Progenitor cell of endocrine pancreas (in vitro differentiated cells): ENCODE measurements around the gene STT3B.

DNA sequence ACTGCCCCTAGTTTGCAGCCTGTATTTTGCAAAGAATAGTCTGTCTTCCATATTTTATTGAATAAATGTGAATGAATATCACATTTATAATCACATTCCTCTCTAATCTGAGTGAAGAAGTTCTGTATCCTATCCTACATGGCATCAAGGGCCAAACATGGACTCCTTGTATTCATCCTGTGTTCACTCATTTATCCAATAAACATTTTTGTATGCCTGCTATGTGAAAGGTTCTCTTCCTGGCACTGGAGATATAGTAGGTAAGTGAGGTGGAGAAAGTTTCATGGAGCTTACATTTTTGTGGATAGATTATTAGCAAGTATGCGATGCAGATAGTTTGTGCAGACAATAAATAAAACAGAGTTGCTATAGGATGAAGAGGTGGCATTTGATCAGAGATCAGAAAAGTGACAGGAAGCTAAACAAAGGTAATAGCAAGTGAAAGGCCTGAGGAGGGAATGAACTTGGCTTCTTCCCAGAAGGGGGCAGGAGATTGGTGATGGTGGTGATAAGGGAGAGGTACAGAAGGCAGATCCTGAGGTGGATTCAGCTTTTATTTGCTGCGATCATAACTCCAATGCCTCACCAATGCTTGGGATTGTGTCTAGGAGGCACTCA is 37.2 kb downstream of the TGFBR2 start:
- PRO-cap = no peak

DNA sequence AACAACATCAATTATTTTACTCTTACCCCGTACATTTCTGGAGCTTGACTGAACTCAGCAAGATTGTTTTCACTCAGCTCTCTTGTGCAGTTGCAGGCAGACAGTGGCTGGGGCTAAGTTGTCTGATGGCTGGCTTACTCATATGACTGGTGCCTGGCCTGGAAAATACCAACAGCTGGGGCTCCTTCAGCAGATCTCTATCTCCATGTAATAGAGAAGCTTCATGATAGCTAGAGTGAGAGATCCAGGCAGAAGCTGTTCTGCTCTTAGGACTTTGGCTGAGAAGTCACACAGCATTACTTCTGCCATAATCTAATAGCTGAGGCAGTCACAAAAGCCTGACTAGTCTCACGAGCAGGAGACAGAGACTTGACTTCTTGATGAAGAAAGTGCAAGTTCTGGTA is 110.0 kb upstream of the GADL1 start:
- PRO-cap = no peak

DNA sequence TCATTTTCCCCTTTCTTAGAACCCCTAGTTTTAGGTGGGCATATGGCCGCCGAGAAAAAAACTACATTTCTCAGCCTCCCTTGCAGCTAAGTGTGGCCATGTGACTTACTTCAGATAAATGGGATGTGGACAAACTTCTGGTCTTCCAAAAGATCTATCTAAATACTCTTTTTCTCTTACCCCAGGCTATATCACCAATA is 53.0 kb upstream of the STT3B start:
- PRO-cap = no peak

- PRO-cap = bidirectional peak, plus-strand start at chr3:31532638, minus-strand start at chr3:31532333; bidirectional peak, plus-strand start at chr3:31532767, minus-strand start at chr3:31532843; bidirectional peak, plus-strand start at chr3:31533565, minus-strand start at chr3:31533397
Observed at GRCh38 chr3:31532493-31533502, at the start of gene STT3B. Gene STT3B (plus strand): TSS chr3:31532925.

DNA sequence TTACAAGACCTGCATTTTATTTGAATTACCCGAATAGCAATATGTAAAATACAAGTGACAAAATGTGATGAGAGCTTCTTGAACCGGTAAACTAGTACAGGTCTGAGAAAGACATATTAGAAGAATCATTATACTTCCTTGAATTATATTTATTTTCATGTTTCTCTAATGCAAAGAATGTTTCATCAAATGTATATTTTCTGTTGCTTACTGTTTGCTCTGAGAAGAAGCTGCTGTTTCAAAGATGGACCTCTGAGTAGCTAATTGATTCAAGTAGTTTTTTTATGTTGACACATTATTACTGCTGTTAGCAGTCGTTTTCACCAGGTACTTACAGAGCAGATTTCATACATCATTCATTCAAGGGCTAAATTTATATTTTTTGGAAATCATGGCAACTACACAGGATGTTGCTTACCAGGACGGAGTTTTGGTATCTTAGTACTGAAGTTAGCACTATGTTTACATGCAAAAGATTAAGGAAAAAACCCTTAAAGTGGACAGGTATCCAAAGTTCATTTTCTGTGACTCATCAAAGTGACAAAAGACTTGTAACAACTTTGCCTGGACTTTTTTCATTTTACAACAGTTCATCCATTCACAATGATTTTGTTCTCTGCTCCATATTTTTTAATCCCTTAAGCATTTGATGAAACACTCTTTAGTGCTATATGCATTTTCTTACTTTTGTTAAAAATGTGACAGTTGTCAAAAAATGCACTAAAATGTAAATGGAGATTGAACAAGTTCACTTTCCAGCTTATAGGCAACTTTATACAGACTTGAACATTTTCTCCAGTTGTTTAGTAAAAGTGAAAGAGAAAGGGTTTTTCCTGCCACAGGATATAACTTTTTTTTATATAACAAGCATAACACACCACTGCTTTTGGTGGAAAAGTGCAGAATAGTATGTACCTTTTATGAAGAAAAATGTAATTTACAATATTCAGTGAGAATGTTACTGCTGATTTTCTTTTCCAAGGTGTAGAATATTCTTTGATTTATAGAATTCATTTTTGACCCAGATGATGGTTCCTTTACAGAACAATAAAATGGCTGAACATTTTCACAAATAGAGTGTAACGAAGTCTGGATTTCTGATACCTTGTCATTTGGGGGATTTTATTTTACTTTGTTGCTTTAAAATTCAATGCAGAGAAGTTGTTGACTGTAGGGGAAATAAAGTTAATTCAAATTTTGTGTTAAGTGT is 104.1 kb downstream of the STT3B start:
- PRO-cap = no peak

GRCh38 chr3:32398372-32398950 is 6.8 kb downstream of the CMTM7 start:
- PRO-cap = no peak

DNA sequence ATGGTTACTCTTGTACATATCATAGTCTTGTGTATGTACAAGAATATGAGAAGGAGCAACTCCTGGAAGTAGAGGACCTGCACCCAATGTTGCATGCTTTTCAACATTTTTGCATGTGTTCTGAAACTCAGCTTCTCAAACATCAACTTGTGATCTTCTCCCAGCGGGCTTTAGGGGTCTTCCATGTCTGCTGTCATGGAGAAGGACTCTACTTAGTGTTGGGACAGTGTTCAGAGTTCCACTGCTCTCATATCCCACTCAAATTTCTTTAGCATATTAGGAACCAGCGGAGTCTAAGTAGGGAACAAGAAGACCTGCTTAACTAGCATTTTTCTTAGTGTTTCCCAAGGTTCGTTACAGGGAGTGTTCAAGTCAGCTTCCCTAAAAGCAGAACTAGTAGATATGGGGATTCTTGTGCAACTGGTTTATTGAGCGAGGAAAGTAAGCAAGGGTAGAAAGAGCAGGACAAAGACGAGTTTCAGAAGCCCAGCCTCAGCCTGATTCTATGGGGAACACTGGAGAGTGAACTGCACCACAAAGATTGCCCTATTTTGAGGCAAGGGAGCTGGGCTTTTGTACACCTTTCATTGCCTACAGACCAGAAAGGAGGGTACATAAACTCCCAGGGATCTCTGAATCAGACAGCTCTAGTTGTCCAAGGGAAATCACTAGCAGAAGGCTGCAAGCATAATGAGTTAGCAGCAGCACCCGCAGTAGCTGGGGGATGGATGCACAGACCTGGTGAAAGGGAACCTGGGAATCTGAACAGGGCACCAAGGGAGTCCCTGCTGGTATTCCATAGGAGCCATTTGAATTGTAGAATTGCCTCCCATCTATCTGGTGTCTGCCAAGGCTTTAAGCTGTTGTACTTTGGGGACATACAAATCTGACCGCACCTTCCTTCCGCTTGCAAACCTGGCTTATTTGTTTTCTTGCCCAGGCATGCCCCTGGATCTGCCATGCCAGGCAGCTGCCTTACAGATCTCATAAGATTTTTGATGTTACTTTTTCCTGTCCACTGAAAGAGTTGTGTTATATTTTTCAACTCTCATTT is 15.0 kb downstream of the CMTM7 start:
- PRO-cap = unidirectional peak, plus-strand start at position 498 of the sequence

- PRO-cap = no peak
Observed at GRCh38 chr3:32484306-32485034, 18.2 kb downstream of the CMTM6 start.

- PRO-cap = no peak
Observed at GRCh38 chr3:32503102-32503238, 318 bp upstream of the CMTM6 start.

GRCh38 chr3:32569355-32569937 is 1.2 kb downstream of the DYNC1LI1 start:
- PRO-cap = unidirectional peak, plus-strand start at chr3:32569679

GRCh38 chr3:32902834-32903405 is 48.5 kb upstream of the CCR4 start:
- PRO-cap = bidirectional peak, plus-strand start at chr3:32903143, minus-strand start at chr3:32903119; unidirectional peak, minus-strand start at chr3:32903275

GRCh38 chr3:33044790-33045044 is 52.2 kb downstream of the GLB1 start:
- PRO-cap = no peak

- PRO-cap = no peak
Observed at GRCh38 chr3:33406723-33407052, 33.5 kb downstream of the UBP1 start.

DNA sequence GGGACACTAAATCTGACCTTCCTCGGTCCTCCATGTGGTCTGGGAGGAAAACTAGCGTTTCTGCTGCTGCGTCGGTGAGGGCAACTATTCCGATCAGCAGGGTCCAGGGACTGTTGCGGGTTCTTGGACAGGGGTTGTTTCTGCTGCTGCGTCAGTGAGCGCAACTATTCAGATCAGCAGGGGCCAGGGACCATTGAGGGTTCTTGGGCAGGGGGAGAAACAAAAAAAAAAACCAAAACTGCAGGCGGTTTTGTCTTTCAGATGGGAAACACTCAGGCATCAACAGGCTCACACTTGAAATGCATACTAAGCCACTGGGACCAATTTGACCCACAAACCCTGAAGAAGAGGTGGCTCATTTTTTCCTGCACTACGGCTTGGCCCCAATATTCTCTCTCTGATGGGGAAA is 7.9 kb upstream of the UBP1 start:
- PRO-cap = no peak

DNA sequence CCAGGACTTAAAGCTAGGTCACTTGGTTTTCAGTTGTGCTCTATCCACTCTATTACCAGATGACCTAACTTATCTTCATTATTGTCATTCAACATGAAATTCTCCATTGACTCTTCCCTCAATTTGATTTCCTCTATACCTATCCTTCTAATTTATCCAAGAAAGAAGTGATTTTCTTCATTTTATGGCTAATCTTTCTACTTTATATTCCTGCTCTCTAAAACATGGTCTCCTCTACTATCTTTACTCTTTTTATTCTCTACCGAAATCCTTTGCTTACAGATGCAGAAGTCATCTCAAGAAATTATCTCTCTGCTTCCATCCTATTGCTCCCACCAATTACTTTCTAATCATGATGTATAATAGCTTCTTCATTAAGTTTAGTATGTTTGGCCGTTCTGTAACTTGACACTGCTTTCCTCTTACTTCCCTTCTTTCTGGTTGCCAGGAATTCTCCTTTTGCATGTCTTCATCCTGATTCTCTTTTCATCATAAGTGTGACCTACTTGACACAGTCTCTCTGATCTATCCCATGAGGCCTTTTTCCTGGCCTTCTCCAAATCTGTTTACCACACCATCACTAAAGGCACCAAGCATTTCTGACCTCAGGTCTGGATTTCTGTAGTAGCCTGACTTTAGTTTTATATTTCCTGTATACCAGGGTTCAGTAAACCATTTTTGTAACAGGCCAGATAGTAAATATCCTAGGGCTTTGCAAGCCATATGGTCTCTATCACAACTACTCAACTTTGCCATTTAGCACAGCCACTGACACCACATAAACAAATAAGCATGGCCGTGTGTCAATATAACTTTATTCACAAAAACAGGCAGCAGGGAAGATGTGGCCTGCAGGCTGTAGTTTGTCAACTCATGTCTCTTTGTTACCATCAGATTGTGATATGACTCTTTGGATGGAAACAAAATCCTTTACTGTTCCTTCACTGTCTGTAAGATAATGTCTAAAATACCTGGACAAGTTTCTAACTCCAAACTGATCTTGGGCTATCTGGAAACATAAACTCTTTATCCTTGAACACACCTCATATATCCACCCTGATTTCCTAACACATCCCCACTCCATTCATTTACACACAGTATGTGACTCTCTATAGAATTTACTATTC is 123.0 kb upstream of the UBP1 start:
- PRO-cap = no peak

GRCh38 chr3:33714549-33715047 is 3.5 kb downstream of the CLASP2 start:
- PRO-cap = no peak

DNA sequence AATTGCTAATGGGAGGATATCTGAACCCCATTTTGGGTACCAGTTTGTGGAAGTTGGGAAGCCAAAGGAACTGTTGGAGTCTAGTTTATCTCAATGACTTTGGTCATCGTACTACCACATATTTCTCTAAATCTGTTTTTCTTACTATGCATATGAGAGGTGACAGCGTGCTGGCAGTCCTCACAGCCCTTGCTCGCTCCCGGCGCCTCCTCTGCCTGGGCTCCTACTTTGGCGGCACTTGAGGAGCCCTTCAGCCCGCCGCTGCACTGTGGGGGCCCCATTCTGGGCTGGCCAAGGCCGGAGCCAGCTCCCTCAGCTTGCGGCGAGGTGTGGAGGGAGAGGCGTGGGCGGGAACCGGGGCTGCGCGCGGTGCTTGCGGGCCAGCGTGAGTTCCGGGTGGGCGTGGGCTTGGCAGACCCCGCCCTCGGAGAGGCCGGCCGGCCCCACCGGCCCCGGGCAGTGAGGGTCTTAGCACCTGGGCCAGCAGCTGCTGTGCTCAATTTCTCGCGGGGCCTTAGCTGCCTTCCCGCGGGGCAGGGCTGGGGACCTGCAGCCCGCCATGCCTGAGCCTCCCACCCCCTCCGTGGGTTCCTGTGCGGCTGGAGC is 72.8 kb downstream of the STAC start:
- PRO-cap = no peak

DNA sequence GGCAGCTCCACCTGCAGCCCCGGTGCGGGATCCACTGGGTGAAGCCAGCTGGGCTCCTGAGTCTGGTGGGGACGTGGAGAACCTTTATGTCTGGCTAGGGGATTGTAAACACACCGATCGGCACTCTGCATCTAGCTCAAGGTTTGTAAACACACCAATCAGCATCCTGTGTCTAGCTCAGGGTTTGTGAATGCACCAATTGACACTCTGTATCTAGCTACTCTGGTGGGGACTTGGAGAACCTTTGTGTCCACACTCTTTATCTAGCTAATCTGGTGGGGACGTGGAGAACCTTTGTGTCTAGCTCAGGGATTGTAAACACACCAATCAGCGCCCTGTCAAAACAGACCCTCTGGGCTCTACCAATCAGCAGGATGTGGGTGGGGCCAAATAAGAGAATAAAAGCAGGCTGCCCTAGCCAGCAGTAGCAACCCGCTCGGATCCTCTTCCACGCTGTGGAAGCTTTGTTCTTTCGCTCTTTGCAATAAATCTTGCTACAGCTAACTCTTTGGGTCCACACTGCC is 73.5 kb downstream of the STAC start:
- PRO-cap = no peak

GRCh38 chr3:36855483-36856279 is 89.2 kb downstream of the TRANK1 start:
- PRO-cap = no peak

GRCh38 chr3:36907740-36908835 is 36.8 kb downstream of the TRANK1 start:
- PRO-cap = no peak